GM23338 (cell line): ENCODE measurements around the gene OVCH1.

- PRO-cap: no peak
- RAMPAGE, long total RNA: no peak
Measured at GRCh38 chr12:27591071-27591416, 67.0 kb downstream of the PPFIBP1 start.

DNA sequence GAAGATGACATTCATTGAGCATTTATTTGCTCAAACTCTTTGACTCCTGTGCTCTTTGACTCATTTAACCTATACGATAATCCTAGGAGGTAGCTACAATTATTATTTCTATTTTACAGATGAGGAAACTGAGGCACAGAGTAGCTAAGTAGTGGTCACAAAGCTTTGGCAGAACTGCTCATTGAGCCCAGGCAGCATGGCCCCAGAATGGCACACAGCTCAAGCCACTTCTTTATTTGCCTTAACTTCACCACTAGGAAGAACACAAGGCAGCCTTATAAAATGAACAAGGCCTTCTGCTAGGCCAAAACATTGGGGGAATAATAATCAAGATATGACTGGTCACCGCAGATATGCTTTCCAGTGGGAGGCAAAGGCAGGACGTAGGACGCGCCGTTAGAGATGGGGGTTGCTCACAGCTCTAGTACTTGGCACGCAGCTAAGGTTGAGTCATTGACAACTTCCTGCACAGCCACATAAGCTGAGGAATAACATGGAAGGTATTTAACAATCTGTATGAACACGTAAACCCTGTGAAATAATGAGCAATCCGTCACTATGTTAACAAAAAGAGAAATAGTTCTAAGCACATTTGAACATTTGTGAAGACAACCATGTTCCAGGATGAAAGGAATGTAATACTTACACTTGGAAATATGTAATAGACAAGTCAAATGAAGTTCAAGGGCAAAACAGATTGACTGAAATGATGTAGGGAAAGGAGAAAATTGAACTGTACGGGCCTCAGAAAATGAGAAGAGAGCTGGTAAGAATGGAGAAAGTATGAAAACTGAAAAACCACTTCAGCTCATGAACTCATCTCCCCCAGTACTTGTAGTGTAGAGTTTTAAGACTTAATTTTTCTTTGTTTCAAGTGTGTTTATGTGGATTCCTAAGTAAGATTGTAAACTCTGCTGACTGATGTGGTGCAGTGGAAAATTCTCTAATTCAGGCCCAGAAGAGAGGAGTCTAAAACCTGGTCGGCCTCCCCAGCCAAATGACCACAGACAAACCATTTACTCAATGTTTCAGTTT lies 59.5 kb upstream of the CCDC91 start:
- PRO-cap: no peak
- RAMPAGE, long total RNA: no peak

DNA sequence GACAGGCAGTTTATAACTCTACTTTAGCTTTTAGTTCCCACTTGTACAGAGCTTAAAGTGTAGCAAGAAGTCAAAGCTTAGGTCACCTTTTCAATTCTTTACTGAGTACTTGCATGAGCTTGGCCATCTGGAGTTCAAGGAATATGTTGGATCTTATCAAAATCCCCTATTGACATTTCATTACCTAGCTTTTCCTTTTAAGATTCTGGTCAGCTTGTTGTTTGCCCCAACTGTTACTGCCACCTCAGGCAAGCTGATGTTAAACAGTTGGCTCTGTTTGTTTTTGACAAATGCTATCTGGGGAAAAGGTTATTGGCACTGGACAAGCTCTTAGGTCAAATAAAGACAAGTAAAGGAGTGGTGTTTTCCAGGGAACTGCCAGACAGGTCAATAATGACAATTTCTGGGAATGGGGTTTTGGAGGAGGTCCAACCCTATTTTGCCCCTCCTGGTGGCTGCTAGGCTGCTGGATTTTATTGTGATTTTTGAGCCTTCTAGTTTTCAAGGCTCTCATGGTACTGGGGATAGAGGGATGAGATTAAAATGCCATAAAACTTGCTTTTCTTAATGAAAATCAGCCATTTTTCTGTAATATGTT lies 12.5 kb downstream of the CCDC91 start:
- PRO-cap: no peak
- RAMPAGE, long total RNA: no peak

- PRO-cap: no peak
- RAMPAGE, long total RNA: no peak
Measured at GRCh38 chr12:28274768-28275089, 84.5 kb downstream of the CCDC91 start.

DNA sequence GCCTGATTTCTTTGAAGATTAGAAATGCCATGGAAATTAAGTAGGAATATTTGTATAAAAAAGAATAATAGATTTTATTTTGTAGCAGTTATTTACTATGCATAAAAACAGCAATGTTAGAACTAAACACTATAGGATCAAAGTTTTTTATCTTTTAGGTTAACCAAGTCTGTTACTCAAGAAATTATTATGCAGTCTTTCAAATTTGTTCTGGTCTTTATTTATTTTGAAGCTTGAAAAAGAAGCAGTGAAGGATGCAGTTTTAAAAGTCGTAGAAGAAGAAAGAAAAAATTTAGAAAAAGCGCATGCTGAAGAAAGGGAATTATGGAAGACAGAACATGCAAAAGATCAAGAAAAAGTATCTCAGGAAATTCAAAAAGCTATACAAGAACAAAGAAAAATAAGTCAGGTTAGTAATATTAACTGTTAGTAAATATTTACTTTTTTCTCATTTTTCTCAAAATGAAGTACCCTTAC lies 262.0 kb downstream of the CCDC91 start:
- PRO-cap: no peak
- RAMPAGE, long total RNA: no peak

DNA sequence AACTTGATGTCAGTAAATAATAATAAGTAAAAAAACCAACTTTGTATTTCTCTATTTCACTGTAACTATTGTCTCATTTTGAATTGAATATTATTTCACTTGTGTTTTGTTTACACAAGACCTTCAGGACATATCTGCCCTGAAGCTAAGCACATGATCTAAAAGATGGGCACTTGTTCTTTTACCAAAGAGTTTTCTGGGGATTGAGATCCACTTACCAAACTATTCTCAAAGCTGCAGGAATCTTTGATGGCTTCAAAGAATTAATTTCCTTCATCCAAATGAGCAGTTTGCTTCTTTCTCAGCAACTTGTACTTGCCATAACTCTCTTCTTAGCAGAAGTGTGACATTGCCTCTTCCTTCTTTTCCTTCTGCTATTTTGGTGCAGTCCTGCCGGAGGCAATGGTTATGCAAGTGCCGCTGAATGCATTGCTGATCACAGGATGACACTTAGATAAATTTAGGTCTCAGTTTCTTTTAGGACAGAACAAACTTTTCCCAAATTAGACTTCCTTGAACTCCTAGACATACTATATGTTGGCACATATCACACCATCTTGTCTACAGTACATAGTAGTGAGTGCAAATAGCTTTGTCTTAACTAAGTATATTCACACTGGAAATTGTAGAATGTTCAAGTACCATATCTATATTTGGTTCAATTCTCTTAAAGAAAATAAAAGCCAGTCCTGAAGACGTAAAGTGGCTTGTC lies 9.2 kb downstream of the FAR2 start:
- PRO-cap: no peak
- RAMPAGE, long total RNA: no peak

DNA sequence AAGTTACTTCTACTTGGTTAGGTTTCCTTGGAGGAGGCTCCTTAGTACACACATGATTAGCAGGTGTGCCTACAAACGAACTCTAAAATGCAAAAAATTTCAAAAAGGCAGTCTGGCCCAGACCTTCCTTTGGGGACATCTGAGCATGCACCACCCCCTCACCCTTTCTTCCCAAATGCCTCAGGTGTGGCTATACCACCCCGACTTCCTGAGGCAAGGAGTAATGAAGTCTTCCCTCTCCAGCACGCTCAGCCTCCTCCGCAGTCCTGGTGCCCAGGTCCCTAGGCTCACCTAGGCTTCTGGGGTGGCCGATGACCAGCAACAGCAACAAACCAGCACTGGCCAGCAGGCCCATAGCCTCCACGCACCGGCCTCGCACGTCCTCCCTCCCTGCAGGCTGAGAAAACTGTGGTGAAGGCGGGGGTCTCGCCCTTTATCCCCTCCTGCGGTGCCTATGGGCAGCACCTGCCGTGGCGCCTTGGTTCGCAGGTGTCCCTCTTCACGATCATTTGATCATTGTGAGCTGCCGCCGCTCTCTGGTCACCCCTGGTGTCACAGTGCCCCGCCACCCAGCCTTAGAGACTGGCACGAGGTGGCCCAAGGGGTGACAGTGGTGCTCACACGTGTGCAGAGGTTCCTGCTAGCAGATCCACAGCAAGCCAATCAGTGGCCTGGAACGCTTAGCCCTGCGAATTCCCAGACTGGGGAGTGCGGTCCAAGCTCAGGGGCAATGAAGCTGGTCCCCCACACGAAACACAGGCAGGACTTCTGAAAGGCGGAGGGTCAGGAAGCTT lies at the start of gene OVCH1:
Gene OVCH1, minus strand, starts transcription at position 355 of the 794 bp plus-strand sequence.
- PRO-cap: no peak
- RAMPAGE, long total RNA: no peak

DNA sequence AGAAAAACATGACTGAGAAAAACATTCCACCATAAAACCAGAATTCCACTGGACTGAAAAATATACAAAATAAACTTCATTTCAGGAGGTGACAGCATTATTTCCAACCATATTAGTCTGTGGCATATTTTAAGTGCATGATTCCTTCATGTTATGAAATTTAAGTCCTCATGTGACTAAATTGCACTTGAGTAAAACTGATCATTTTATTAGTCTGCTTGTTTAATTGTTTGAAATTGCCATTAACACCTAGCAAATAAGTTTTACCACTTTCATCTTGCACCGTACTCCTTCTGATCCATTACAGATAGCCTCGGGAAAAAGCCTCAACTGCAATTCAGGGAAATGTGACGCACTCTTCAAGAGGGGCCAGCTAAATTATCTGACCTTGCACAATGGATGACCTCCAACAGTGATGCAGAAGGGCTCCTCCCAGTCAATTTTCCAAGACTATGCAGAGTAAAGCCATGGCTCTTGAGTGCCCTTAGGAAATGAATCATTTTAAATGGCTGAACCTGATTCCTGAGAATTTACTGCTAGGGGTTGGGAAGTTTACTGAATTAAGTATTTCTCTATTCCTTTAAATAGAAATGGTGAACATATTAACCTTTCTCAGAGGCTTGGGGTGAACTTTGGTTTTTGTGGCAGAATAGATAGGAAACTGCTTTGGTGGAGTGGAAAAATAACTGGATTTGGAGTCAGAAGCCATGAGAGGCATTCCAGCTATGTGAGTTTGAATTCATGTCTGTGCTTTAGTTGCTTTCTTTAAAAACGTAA lies 64.6 kb upstream of the OVCH1 start:
- PRO-cap: no peak
- RAMPAGE, long total RNA: no peak

DNA sequence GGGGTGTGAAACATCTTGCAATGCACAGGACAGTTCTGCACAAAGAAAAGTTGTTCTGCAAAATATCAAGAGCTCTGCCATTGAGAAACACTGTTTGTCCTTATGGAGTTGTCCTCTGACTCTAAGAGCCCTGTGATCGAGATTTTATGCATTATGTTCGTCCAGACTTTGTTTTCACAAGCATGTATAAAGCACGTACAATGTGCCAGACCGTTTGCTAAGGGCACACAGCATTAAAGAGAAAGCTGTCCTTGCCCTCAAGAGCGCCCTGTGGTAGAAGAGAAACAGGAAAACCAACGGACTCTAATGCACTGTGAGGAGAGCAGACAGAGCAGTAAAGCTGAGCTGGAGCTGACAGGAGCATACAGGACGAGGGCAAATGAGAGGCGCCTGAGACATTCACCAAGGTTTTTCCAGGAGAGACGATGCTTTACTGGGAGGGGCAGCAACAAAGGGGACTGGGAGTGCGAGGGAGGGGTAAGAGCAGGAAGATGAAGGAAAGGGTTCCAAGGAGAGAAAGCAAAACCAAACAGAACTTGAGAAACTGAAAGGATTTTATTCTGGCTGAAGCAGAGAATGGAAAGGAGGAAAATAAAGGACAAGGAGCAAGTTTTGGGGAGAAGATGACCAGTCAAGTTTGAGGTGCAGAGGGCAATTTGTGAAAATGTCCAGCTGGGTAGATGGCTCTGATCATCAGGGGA lies 66.2 kb upstream of the OVCH1 start:
- PRO-cap: no peak
- RAMPAGE, long total RNA: no peak

DNA sequence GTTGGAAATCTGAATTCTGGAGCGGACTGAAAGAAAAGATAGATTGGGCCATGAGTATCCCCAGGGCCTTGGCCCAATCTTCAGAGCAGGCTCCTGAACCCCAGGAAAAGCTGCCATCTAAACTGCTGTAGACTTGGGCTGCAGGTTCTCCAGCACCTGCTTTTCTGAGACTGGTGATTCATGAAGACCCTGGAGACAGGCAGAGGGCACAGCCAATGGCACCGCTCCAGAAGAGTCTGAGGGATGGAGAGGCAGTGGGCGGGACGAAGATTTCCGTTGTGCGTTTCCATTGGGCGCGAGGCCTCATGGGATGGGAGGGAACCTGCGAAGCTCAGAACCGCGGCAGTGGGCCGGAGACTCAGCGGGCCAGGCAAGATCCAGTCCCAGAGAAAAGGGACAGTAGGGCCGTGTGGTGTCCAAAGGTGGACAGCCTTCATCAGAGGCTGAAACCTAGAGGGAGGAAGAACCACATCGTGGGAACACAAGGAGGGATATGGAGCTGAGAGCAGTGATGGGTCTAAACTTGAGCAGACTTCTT lies 375.1 kb downstream of the IPO8 start:
- PRO-cap: no peak
- RAMPAGE, long total RNA: no peak

DNA sequence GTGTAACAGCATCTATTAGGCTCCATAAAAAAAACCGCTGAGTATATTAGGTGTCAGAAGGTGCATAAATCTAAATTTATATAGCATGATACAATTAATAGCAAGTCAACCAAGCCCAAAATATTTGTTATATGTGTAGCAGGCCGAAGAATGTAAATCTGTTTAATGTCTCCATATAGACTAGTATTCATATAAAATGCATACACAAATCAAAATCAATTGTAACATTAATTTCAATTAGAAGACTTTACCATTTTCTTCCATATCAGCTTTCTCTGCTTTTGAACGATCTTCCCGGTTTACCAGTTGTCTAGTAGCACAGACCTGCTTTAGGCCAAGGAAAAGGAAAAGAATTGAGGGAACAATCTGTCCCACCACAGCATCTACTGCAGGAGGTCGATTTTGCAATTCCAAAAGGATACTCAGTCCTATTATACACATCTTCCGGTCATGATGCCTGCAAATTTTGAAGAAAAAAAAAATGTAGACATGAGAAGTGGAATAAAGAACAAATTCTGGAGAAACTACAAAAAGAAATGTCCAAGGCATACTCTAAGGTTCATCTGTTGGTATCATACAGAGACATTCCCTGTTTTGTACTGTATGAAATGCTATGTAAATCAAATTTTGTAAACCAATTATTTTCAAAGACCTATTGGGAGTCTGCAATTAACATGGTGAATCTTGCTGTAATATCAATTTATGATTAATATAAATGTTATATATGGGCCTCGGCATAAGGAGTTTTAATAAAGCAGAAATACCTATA lies 58.8 kb downstream of the IPO8 start:
- PRO-cap: no peak
- RAMPAGE, long total RNA: no peak

GRCh38 chr12:30670786-30671295 lies 24.8 kb downstream of the IPO8 start:
- PRO-cap: no peak
- RAMPAGE, long total RNA: no peak

- PRO-cap: bidirectional peak, plus-strand start at chr12:31387234, minus-strand start at chr12:31387148
- RAMPAGE, long total RNA: no peak
Measured at GRCh38 chr12:31386924-31387291, 61.0 kb upstream of the SINHCAF start.

DNA sequence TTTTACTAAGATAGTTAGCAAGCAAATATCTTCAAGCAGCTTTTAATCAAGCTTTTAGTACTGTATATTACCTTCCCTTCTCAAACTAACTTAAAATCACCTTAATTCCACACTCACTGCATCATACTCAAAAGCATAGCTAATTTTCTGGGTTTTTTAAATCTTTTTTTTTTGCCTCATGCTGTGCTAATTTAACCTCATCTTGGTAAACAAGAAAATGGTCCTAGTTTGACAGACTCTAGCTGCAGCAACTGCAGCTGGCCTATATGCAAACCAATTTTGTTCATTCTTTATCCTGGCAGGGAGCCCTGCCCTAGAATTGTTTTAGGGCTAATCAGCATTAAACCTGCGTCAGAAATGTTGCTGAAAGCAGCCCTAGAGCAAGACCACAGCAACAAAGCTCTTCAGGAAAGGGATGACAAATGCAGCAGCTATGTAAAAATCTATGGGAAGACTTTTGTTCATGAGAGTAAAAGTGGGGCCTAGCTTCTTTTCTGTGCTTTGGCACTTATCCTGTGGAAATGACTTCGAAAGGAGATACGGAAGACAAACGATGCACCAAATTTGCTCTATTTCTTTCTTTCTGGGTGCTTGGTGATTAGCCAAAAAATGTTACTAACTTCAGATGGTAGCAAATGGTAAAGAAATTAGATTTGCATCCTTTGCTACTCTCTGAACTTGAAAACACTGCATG lies 72.2 kb downstream of the DENND5B start:
- PRO-cap: bidirectional peak, plus-strand start at position 511 of the sequence, minus-strand start at position 253 of the sequence
- RAMPAGE, long total RNA: no peak

DNA sequence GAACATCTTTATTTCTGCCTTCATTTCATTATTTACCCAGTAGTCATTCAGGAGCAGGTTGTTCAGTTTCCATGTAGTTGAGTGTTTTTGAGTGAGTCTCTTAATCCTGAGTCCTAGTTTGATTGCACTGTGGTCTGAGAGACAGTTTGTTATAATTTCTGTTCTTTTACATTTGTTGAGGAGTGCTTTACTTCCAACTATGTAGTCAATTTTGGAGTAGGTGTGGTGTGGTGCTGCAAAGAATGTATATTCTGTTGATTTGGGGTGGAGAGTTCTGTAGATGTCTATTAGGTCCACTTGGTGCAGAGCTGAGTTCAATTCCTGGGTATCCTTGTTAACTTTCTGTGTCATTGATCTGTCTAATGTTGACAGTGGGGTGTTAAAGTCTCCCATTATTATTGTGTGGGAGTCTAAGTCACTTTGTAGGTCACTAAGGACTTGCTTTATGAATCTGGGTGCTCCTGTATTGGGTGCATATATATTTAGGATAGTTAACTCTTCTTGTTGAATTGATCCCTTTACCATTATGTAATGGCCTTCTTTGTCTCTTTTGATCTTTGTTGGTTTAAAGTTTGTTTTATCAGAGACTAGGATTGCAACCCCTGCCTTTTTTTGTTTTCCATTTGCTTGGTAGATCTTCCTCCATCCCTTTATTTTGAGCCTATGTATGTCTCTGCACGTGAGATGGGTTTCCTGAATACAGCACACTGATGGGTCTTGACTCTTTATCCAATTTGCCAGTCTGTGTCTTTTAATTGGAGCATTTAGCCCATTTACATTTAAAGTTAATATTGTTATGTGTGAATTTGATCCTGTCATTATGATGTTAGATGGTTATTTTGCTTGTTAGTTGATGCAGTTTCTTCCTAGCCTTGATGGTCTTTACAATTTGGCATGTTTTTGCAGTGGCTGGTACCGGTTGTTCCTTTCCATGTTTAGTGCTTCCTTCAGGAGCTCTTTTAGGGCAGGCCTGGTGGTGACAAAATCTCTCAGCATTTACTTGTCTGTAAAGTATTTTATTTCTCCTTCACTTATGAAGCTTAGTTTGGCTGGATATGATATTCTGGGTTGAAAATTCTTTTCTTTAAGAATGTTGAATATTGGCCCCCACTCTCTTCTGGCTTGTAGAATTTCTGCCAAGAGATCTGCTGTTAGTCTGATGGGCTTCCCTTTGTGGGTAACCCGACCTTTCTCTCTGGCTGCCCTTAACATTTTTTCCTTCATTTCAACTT lies 37.2 kb downstream of the DENND5B start:
- PRO-cap: no peak
- RAMPAGE, long total RNA: no peak

GRCh38 chr12:31641353-31642191 lies 17.9 kb upstream of the ETFBKMT start:
- PRO-cap: no peak
- RAMPAGE, long total RNA: no peak

GRCh38 chr12:31650916-31651299 lies 8.6 kb upstream of the ETFBKMT start:
- PRO-cap: no peak
- RAMPAGE, long total RNA: no peak

GRCh38 chr12:31748965-31749847 lies 20.4 kb upstream of the AMN1 start:
- PRO-cap: bidirectional peak, plus-strand start at chr12:31749382, minus-strand start at chr12:31749231
- RAMPAGE, long total RNA: no peak

DNA sequence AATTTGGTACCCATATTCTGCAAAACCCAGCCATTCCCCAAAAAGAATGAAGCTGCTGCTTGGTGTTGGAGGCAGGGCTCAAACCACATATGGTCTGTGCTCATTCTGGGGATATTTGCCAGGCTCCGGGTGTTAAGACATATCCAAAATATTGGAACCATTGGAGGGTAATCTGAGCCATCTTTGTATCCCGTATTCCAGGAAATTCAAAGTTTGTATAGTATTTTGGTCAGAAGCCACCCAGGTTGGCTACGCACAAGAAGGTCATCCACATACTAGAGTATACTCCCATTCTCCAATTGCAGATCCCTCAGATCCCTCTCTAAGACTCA lies 18.8 kb upstream of the RESF1 start:
- PRO-cap: no peak
- RAMPAGE, long total RNA: no peak

GRCh38 chr12:32549603-32550148 lies 129.4 kb upstream of the DNM1L start:
- PRO-cap: no peak
- RAMPAGE, long total RNA: no peak